Epithelial cell of esophagus (primary cell): ENCODE results near the genes RSPRY1, ADGRG3 and CSNK2A2.

DNA sequence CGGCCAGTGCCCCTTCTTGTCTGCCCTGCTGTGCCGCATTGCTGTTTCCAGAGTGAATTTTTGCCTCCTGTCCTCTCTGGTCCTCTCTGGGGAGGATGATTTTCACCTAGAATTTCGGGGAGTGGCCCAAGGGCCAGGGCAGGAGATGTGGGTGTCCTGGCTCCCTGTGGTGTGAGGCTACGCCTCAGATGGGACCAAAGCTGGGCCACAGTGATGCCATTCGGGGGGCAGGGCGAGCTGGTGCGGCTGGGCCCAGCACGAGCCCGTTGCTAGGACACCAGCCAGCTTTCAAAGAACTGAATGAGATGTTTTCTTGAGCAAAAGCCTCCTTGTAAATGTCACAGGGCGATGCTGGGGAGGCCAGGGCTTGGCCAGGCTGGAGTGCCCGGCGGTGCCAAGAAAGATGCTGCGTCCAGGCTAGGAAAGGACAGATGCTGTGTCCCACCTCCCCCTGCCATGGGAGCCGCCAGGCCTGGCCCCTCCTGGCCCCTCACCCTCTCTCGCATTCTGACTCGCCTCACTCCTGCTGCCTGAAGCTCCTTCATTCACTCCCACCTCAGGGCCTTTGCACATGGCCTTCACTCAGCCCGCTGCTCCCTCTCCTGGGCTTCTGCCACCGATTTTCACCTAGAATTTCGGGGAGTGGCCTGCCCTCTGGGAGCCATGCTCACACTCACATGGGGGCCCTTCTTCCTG lies 39.0 kb downstream of the CPNE2 start:
- RRBS = no CpG with 5 or more reads among the region's 19 CpGs

- RRBS = no CpG with 5 or more reads among the region's 4 CpGs
Measured at GRCh38 chr16:57132443-57133074, 40.2 kb downstream of the CPNE2 start.

GRCh38 chr16:57175979-57176647 lies 9.7 kb downstream of the PSME3IP1 start:
- RRBS = no CpG with 5 or more reads among the region's 5 CpGs

GRCh38 chr16:57186215-57187092 lies at the start of gene RSPRY1:
Gene RSPRY1 (plus strand): TSS chr16:57186329.
- RRBS = 2% methylated on average over 9 of the region's 56 CpGs

GRCh38 chr16:57255359-57256160 lies 10.5 kb downstream of the ARL2BP start:
- RRBS = no CpG with 5 or more reads among the region's 11 CpGs

DNA sequence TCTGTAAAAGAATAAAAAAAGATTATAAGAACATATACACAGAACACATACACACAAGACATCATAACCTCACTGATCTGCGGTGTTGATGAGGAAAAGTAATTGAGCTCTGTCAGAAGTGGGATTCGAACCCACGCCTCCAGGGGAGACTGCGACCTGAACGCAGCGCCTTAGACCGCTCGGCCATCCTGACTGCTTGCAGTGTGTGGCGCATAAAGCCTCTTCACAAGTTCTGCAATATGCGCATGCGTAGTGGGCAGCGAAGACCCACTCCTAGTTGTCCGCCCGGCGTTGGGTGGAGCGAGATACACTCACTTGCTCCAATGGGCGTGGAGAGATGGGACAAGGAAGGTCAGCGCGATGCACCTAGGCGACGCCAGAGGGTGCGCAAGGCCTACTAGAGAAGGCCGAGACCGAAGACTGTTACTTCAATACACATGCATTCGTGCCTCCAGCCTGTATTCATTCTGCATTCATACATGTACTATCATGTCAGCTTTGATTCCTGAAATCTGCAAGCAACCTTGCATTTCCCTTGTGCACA lies 16.0 kb upstream of the PLLP start:
- RRBS = no CpG with 5 or more reads among the region's 25 CpGs

- RRBS = 3% methylated on average over 3 of the region's 8 CpGs
Measured at GRCh38 chr16:57418755-57419401, 14.3 kb downstream of the CCL17 start.

GRCh38 chr16:57667949-57669100 lies at the start of gene ADGRG3:
Gene ADGRG3 (plus strand): TSS chr16:57668306.
- RRBS = 94% methylated on average over 3 of the region's 28 CpGs

DNA sequence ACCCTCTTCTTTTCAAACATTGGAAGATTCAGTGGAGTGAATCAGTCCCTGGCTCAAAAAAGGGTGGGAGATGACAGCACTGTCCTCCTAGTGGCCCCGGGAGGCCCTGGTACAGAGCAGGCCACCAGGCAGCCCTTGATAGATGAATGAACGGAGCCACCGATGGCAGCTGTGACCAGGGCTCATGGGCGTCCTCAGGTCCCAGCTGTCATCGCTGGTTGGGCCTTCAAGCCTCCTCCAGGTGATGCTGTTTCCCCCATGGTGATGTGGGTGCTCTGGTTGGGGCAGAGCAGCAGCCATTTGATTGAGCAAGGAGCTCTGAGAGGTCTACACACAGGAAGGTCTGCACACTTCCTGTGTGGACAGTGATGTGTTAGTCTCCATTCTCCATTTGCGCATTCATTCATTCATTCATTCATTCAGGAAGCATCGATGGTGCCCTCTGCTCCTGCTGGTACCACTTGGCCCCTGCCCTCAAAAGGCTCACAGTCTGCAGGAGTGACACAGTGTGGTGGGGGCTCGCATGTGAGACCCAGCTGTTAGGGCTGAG lies 1.3 kb downstream of the ADGRG3 start:
- RRBS = no CpG with 5 or more reads among the region's 8 CpGs

GRCh38 chr16:57775561-57776324 lies 26.5 kb downstream of the KIFC3 start:
- RRBS = 24% methylated on average over 1 of the region's 21 CpGs

- RRBS = no CpG with 5 or more reads among the region's 13 CpGs
Measured at GRCh38 chr16:57826015-57827093, 24.1 kb upstream of the KIFC3 start.

DNA sequence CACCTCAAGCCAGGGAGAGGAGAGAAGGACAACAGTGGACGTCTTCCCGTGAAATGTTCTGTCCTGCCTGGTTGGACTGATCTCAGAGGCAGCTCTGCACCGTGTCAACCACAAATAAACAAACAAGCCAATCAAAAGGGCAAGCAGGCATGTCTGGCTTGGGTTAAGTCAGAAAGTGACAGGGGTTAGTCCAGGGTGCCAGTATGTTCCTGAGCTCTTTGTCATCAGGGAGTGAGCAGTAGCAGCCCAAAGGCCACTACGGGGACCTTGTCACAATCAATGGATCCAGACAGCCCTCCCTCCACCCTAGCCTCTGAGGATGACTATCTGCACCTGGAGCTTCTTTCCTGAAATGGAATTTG lies 35.0 kb downstream of the CNGB1 start:
- RRBS = no CpG with 5 or more reads among the region's 4 CpGs

- RRBS = 2% methylated on average over 46 of the region's 62 CpGs
Measured at GRCh38 chr16:57999876-58000531, 468 bp downstream of the ZNF319 start.

DNA sequence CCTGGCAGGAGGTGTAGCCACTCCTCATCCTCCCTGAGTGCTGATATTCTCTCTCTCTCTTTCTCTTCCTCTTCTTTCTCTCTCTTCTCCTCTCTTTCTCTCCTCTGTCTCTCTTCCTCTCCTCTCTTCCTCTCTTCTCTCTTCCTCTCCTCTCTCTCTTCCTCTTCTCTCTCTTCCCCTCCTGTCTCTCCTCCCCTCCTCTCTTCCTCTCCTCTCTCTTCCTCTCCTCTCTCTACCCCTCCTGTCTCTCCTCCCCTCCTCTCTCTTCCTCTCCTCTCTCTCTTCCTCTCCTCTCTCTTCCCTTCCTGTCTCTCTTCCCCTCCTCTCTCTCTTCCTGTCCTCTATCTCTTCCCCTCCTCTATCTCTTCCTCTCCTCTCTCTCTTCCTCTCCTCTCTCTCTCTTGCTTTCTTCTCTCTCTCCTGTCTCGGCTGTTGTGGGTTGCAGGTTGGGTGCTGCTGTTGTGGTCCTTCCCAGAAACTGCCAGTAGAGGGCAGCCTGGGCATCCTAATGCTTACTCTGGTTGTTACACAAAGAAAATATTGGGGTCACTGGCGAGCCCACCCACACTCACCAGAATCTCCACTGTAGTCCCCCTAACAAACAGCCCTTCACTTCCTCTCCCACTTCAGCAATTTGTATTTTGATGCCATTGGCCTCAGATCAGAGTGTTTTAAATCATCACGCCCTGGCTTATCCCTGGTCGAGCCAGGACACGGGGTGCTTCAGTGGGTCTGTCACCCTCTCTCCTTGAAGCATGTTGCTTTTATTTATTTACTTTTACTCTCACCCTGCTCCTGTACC lies 5.0 kb upstream of the MMP15 start:
- RRBS = no CpG with 5 or more reads among the region's 5 CpGs

DNA sequence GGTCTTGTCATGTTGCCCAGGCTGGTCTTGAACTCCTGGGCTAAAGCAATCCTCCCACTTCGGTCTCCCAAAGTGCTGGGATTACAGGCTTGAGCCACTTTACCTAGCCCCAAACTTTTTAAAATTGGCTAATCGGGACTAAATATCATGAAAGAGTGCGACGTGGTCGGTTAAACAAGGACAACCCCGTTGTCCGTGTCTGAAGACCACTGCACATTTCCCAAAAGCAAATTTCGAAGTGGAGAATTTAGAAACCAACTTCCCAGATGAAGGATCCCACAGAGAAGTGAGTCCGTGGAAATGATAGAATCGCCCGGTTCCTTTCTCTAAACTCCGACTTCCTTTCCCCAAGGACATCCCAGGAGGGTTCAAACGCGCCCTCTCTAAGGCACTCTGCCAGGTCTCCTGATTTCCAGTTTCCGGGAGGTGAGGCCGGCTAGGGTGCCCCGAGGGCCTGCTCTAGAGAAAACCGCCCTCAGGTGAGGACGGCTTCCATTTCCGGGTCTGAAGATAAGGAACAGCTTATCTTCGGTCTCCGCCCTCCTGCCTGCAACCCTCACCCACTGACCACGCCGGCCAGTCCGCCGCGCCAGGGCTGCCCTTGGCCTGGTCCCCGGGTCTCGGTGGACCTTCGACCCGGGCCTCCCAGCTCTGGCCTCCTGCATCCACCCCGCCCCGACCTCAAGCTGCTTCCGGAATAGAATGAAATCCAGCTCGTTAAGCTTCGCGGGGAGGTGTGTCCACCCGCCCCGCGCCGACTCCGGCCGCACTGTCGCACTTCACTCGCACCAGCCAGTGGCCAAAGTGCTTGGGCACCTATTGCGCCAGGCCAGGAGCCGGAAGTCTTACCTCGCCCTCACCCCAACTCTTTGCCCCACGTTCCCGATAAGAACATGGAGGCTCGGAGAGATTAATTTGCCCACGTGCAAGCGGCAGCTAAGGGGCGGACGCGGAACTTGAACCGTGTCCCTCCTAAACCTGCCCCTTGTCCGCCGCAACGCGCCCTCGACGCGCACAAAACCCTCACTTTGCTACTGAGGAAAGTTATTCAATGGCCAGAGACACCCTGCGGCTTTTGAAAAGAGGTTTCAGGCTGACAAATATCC lies 962 bp upstream of the MMP15 start:
- RRBS = 3% methylated on average over 29 of the region's 65 CpGs

- RRBS = 2% methylated on average over 35 of the region's 67 CpGs
Measured at GRCh38 chr16:58197948-58198458, at the start of gene CSNK2A2. Gene CSNK2A2 (minus strand): TSS chr16:58198106.

DNA sequence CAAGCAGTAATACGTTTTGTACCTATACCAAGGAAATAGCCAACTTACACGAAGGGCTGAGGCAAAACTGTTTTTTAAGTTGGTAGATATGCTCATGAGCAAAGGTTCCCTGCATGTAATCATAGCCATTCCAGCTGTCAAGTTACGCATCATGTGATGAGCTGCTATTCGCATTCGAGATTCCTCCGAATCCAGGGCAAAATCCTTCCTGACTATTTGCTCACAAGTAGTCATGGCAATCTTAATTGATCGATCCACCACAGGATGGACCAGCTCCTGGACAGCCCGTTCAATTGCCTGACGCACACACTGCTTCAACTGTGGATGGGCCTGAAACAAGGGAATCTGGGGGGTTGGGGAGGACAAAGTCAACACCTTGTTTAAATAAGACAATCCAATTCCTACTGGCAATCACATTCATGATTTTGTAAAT lies 28.3 kb downstream of the SETD6 start:
- RRBS = no CpG with 5 or more reads among the region's 9 CpGs

DNA sequence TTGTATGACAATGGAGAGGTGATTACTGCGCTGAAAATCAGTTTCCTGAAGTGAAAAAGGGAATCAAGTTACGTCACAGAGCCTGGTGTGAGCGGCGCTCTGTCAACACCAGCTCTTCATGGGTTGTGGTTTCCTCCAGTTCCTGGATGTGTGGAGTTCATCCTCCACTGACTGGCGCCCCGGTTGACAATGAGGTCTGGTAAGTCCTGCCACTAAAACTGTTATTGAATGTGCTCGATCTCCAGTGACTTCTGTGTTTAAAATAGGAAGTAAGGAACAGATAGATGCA lies 21.8 kb upstream of the GOT2 start:
- RRBS = no CpG with 5 or more reads among the region's 7 CpGs

DNA sequence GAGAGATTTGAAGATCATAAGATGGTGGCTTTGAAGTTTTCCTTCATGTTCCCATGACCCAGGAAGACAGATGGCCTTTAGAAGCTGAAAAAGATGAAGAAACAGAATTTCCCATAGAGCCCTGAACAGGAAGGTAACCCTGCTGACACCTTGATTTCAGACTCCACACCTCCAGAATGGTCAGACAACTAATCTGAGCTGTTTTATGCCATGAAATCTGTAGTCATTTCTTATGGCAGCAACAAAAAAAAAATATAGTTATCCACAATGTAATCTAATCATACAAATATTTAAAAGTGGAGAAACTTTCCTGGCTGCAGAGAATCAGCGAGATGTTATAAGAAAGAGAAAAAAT lies 918.5 kb downstream of the CDH8 start:
- RRBS = no CpG with 5 or more reads among the region's 1 CpG

- RRBS = no CpG with 5 or more reads among the region's 5 CpGs
Measured at GRCh38 chr16:61872752-61873224, 163.4 kb downstream of the CDH8 start.